Stomach (tissue), 7 donors: ENCODE measurements around the genes SEPTIN7, AOAH and RALA.

DNA sequence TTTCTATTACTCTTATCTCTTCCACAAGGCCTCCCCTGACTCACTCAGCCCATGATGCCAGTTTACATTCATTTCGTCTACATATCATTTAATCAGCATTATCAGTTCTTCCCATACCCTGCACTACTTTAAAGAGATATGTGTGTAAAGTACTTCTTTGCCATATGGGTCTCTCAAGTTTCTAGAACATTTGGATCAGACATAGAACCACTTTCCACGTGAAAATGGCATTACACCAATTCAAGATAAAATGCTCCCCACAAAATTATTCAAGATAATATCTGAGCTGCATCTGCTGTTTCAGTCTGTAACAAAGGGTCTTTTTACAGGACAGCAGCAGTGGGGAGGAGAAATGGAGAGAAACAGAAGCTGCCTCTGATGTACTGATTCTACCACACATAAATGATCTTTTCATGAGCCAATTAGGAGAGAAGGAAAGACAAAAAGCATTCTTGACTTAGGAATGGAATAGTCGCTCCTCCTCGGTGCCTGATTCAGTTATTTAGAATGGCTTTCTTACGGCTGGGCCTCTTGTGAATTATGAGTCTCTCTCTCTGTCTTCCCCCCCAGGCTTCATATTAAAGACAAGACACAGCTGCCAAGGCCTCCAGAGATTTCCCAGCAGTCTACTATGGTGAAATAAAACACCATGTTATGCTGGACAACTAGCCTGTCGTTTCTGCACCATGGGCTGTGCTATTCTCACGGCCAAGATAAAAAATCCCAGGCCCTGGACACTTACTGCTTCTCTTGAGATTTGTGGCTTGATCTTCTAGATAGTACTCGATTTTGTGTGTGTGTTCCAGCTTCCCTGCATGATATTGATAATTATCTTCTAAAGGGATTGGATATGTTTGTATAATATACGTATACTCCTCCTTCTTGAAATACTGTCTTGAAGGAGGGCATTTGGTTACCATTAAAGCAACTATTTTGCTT is 46.7 kb upstream of the SEPTIN7 start:
- PRO-cap, result no peak
- RAMPAGE, long total RNA, 5 experiments, result no peak in any of the 5 experiments
- RRBS, result no CpG with 5 or more reads among the region's 9 CpGs

GRCh38 chr7:35800983-35802103 is at the start of gene SEPTIN7:
TSS of gene SEPTIN7 (plus strand) at chr7:35801057.
- PRO-cap, result bidirectional peak, plus-strand start at chr7:35801219, minus-strand start at chr7:35800930; bidirectional peak, plus-strand start at chr7:35801472, minus-strand start at chr7:35801318; bidirectional peak, plus-strand start at chr7:35801819, minus-strand start at chr7:35801884
- RAMPAGE, long total RNA, 5 experiments, result start-site peak on the plus strand in 5 of 5 experiments, at chr7:35801157-35801969 at its widest, 25 to 2,078 reads per replicate
- RRBS, result 1% methylated on average over 49 of the region's 115 CpGs

DNA sequence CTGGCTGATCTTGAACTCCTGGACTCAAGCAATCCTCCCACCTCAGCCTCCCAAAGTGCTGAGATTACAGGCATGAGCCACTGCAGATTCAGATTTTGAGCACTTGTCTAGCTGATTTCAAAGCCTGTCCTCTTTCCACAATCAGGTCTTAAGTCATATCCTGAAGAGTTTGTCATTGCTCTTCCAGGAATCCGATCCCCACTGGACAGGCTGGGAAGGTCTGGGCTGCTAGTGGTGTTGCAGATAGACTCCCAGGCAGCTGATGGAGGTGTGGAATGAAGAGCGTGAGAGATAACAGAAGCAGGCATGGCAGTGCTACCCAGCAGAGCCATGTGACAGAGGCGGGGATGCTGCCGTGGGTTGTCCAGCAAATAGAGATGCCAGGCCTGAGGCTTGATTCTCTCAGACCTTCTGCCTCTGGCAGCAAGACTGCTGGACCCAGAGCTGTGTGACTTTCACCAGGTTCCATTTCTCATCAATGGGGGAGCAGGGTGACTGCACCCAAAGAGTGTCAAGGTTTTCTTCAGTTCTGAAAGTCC is 116.5 kb upstream of the EEPD1 start:
- PRO-cap, result no peak
- RAMPAGE, long total RNA, 5 experiments, result no peak in any of the 5 experiments
- RRBS, result no CpG with 5 or more reads among the region's 4 CpGs

- PRO-cap, result no peak
- RAMPAGE, long total RNA, 5 experiments, result no peak in any of the 5 experiments
- RRBS, result no CpG with 5 or more reads among the region's 4 CpGs
Observed at GRCh38 chr7:36127069-36127759, 25.8 kb upstream of the EEPD1 start.

DNA sequence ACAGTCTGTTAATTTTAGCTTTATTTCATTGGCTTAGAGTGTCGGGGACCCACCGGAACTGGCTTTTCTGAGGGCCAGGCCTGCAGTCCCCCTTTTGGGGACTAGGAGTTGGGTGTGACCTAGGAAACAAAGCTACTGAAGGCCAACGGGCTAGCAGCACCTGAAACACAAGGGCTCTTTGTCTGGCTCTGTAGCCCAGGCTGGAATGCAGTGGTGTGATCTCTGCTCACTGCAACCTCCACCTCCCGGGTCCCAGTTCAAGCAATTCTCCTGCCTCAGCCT is 820 bp upstream of the ANLN start:
- PRO-cap, result no peak
- RAMPAGE, long total RNA, 5 experiments, result no peak in any of the 5 experiments
- RRBS, result no CpG with 5 or more reads among the region's 4 CpGs

GRCh38 chr7:36724051-36724930 is at the start of gene AOAH:
TSS of gene AOAH (minus strand) at chr7:36724494.
- PRO-cap, result no peak
- RAMPAGE, long total RNA, 5 experiments, result start-site peak on the minus strand in 4 of 5 experiments, at chr7:36724220-36724509 at its widest, 7 to 222 reads per replicate
- RRBS, result no CpG with 5 or more reads among the region's 12 CpGs

DNA sequence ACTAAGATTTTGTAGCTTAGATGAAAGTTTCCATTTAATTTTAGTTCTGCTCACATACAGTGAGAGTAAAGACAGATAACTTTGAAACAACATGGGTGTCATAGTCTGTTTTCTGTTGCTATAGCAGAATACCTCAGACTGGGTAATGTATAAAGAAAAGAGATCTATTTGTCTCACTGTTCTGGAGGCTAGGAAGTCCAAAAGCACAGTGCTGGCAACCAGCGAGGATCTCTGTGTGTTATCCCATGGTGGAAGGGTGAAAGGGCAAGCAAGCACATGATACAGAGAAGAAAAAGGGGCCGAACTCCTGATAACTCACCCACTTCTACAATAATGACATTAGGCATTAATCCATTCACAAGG is 28.0 kb upstream of the AOAH start:
- PRO-cap, result no peak
- RAMPAGE, long total RNA, 5 experiments, result no peak in any of the 5 experiments
- RRBS, result no CpG with 5 or more reads among the region's 2 CpGs

- PRO-cap, result no peak
- RAMPAGE, long total RNA, 5 experiments, result no peak in any of the 5 experiments
- RRBS, result no CpG with 5 or more reads among the region's 3 CpGs
Observed at GRCh38 chr7:37310251-37310888, 138.3 kb downstream of the ELMO1 start.

- PRO-cap, result unidirectional peak, minus-strand start at chr7:37353640
- RAMPAGE, long total RNA, 5 experiments, result no peak in any of the 5 experiments
- RRBS, result no CpG with 5 or more reads among the region's 18 CpGs
Observed at GRCh38 chr7:37353465-37354343, 95.0 kb downstream of the ELMO1 start.

GRCh38 chr7:37392154-37392377 is 56.6 kb downstream of the ELMO1 start:
- PRO-cap, result no peak
- RAMPAGE, long total RNA, 5 experiments, result no peak in any of the 5 experiments
- RRBS, result no CpG with 5 or more reads among the region's 2 CpGs

DNA sequence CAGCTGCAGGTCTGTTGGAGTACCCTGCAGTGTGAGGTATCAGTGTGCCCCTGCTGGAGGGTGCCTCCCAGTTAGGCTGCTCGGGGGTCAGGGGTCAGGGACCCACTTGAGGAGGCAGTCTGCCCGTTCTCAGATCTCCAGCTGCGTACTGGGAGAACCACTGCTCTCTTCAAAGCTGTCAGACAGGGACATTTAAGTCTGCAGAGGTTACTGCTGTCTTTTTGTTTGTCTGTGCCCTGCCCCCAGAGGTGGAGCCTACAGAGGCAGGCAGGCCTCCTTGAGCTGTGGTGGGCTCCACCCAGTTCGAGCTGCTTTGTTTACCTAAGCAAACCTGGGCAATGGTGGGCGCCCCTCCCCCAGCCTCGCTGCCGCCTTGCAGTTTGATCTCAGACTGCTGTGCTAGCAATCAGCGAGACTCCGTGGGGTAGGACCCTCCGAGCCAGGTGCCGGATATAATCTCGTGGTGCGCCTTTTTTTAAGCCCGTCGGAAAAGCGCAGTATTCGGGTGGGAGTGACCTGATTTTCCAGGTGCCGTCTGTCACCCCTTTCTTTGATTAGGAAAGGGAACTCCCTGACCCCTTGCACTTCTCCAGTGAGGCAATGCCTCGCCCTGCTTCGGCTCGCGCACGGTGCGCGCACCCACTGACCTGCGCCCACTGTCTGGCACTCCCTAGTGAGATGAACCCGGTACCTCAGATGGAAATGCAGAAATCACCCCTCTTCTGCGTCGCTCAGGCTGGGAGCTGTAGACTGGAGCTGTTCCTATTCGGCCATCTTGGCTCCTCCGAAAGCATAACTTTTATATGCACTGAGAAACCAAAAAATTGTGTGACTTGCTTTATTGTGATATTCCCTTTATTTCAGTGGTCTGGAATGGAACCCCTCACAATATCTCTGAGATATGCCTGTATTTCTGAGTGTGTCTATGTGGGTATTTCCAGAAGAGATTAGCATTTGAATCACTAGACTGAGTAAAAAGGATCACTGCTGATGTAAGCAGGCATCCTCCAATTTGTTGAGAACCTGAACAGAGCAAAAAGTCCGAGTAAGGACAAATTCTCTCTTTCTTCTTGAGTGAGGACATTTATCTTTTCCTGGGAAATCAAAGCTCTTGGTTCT is 65.9 kb upstream of the GPR141 start:
- PRO-cap, result no peak
- RAMPAGE, long total RNA, 5 experiments, result no peak in any of the 5 experiments
- RRBS, result no CpG with 5 or more reads among the region's 32 CpGs

DNA sequence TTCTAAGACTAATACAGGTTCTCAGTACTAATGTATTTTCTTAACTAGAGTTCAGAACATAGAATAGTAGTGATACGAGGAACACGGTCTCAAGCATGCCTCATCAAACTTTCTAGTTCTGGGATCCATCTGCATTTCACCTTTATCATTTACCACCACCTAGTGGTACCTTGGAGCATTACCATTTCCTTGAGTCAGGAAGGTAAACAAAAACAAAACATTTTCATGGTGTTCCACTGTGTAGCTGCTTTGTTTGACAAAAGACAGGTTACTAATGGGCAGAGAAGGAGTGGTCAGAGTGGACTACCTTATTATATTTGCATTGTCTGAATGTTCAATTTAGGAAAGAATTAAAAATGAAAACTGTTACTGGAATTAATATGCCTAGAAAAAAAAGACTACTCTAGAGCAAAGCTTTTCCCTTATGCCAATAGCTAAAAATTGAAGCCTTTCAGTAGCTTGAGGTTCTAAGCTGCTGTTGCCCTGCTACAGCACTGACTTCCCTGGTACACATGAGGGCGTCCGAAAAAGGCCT is 44.5 kb downstream of the STARD3NL start:
- PRO-cap, result no peak
- RAMPAGE, long total RNA, 5 experiments, result no peak in any of the 5 experiments
- RRBS, result no CpG with 5 or more reads among the region's 4 CpGs

DNA sequence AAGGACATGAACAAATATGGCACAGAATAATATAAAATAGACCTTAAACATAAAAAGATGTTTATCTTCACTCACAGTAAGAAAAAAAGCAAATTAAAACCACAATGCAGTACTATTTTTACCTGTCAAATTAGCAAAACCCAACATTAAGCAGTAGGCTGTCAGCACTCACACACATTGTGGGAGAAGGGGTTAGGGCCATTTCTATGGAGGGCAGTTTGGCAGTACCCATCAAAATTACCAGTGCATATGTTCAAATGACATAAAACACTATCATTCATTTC is 55.7 kb downstream of the STARD3NL start:
- PRO-cap, result no peak
- RAMPAGE, long total RNA, 5 experiments, result no peak in any of the 5 experiments

DNA sequence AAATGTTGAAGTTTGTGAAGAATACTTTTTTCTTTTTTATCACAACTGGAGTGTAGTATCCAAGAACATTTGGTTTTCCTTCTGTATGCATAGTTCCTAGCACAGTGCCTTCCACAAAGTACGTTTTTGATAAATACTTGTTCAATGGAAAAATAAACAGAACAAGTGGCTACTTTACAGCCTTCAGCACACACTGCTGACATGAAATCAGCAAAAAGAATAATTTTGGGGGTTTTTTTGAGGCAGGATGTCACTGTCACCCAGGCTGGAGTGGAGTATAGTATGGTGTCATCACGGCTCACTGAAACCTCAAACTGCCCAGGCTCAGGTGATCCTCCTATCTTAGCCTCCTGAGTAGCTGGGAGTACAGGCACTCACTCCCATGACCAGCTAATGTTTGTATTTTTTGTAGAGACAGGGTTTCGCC is 67.4 kb downstream of the STARD3NL start:
- PRO-cap, result no peak
- RAMPAGE, long total RNA, 5 experiments, result no peak in any of the 5 experiments
- RRBS, result no CpG with 5 or more reads among the region's 3 CpGs

GRCh38 chr7:38311094-38312047 is 133.3 kb downstream of the STARD3NL start:
- PRO-cap, result unidirectional peak, minus-strand start at chr7:38311444
- RAMPAGE, long total RNA, 5 experiments, result no peak in any of the 5 experiments
- RRBS, result 14% methylated on average over 2 of the region's 45 CpGs

DNA sequence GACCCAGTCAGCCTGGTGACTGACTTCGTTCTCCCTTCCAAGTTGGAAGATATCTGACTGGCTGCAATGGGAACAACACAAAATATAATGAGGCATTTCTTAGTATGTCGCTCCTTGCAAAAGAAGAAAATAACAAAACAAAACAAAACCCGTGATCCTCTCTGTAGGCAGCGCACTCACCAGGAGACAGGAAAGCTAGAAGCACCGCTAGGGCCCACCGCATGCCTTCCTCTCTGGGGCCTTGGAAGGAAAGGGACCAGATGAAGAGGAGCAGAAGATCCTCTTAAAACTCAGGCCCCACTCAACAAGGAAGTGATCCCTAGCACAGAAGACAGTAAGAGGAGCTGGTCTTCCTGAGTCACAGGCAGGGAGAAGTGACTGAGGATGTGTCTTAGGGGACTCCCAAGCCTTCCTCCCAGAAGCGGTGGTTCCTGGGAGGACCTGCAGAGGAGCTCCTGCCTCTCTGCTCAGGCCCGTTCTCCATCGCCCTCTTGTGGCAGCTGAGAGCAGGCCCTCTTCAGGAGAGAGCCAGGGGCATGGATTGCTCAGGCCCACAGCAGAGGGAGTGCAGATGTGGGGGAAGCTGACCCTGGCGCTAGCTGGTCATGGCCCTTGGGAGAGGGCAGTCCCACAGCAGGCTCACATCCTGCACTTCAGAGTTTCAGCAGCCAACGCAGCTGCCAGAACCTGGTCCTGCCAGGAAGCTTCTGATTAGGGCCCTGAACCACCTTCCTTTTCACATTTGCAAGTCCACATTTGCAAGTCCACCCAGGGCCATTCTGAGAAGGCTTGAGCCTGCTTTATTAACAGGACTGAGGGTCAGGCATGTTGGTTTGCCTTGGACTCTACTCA is 190.0 kb downstream of the STARD3NL start:
- PRO-cap, result no peak
- RAMPAGE, long total RNA, 5 experiments, result no peak in any of the 5 experiments
- RRBS, result no CpG with 5 or more reads among the region's 11 CpGs

DNA sequence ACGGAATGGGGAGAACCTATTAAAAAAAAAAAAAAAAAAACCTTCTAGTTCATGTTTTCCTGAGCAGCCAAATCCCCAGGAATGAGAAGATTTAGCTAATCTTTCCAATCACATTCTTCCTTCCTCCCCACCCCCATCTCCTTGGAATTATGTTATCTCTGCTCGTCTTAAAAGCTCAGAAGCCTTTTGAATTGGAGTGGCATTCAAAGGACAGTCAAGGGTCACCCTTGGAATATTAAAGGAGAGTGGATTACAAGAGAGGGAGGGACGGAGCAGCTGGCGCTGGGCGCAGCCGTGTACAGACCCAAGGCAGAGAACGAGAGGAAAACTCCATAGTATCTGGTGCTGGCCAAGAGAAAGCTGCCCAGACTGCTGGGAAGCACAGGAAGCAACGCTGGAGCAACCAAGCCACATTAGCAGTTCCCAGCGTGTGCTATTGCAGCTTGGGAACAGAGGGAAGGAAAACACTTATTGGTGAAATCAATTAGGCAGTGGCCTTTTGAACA is 95.7 kb downstream of the POU6F2 start:
- PRO-cap, result no peak
- RAMPAGE, long total RNA, 5 experiments, result no peak in any of the 5 experiments
- RRBS, result no CpG with 5 or more reads among the region's 9 CpGs

GRCh38 chr7:39413867-39414858 is 152.0 kb upstream of the YAE1 start:
- PRO-cap, result no peak
- RAMPAGE, long total RNA, 5 experiments, result no peak in any of the 5 experiments
- RRBS, result no CpG with 5 or more reads among the region's 61 CpGs

GRCh38 chr7:39623276-39624285 is at the start of gene RALA:
TSS of gene RALA (plus strand) at chr7:39623572.
- PRO-cap, result bidirectional peak, plus-strand start at chr7:39623616, minus-strand start at chr7:39623475; bidirectional peak, plus-strand start at chr7:39623954, minus-strand start at chr7:39623784; unidirectional peak, minus-strand start at chr7:39624202
- RAMPAGE, long total RNA, 5 experiments, result start-site peak on the plus strand in 5 of 5 experiments, at chr7:39623581-39623795 at its widest, 36 to 674 reads per replicate; start-site peak on the minus strand in 3 of 5 experiments, at chr7:39623494-39623544 at its widest, 5 to 14 reads per replicate
- RRBS, result 2% methylated on average over 61 of the region's 108 CpGs

GRCh38 chr7:39649631-39650140 is 26.3 kb downstream of the RALA start:
- PRO-cap, result no peak
- RAMPAGE, long total RNA, 5 experiments, result start-site peak on the plus strand in 1 of 5 experiments, at chr7:39649884-39649942 at its widest, 9 reads per replicate
- RRBS, result no CpG with 5 or more reads among the region's 1 CpG